ENCODE measurements around the genes FAM229A and SYNC.

DNA sequence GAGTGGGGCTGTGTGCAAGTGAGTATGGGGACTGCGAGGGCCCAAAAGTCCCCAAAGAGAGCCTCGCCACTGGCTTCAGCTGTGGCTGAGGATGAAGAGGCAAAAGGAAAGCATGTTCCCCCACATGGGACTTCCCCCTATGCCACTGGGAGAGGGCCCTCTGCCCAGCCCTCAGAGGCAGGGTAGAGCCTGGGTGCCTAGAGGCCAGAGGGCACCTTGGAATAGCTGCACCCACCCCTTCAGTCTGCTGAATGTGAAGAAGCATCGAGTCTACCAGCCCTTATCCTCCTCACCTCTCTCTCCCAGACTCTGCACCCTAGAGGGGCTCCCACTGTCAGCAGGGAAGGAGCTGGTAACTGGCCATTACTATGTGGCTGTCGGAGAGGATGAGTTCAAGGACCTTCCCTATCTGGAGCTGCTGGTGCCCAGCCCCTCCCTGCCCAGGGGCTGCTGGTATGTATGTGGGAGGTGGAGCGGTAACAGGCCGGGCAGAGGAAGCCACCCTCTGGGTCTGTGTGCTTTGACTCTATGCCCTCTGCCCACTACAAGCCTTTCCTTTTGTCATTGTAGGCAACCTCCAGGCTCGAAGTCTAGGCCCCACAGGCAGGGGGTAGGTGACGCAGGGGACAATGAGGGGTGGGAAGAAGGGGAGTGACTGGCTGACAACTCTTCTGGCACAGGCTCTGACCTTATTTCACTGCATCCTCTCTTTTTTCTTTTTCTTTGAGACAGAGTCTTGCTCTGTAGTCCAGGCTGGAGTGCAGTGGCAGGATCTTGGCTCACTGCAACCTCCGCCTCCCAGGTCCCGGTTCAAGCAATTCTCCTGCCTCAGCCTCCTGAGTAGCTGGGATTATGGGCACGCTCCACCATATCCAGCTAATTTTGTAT is 3.5 kb downstream of the DCDC2B start:
- RRBS, result no CpG with 5 or more reads among the region's 11 CpGs

DNA sequence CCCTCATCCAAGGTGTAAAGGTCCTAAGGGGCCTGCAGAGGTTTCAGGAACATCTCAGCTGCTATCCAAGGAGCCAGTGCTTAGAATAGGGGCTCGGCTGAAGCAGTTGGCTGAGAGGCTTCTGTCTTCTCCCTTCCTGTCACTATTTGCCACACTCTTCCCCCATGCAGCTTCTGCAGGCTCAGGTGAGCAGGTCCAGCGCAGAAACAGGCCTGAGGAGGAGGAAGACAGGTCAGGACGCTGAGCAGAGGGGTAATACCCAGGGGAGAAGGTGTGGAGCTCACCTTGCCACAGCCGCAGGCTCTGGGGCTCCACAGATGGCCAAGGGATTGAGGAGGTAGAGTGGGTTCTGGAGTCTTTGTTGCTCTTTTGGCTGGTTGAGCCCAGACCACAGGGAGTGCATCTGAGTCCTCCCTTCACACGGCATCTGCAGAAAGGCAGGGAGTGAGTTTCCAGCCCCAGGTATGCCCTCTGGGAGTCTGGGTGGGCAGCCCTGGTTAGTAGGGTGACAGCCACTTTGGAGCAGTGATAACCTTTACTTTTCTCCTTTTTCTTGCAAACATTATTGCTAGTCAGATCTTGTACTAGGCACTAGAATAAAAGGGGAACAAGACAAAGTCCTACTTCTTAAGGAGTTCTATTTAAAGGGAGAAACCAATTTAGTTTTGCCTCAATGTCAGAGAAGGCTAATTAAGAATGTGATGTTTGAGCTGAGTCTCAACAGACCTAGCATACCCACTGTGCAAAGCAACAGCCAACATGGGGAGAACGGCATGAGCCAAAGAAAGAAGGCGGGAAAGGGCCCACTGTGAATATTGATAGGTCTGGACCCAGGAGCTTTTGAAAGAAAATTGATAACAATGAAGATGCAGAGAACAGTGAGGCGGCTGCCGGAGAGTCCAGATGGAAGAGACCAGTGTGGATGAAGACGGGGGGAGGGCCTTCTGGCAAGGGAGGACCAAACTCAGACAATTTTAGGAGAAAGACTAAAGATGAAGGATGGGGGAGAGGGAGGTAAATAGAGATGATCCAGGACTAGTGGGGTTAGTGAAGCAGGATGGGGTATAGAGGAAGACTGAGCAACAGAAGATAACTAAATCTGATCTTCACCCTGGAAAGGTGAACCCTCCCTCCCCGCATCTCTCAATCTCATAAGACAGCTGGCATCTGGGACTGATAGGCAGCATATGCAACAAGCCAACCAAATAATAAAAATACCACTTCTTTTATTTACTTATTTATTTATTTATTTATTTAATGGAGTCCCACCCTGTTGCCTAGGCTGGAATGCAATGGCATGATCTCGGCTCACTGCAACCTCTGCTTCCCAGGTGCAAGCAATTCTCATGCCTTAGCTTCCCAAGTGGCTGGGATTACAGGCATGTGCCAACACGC is 10.0 kb downstream of the EIF3I start:
- RRBS, result no CpG with 5 or more reads among the region's 13 CpGs

- RRBS, result no CpG with 5 or more reads among the region's 9 CpGs
Observed at GRCh38 chr1:32242302-32242913, 4.6 kb upstream of the FAM167B start.

GRCh38 chr1:32351199-32352231 is 10.8 kb downstream of the FAM229A start:
- RRBS, result 4% methylated on average over 55 of the region's 88 CpGs

GRCh38 chr1:32357893-32358677 is 4.2 kb downstream of the FAM229A start:
- RRBS, result no CpG with 5 or more reads among the region's 5 CpGs

DNA sequence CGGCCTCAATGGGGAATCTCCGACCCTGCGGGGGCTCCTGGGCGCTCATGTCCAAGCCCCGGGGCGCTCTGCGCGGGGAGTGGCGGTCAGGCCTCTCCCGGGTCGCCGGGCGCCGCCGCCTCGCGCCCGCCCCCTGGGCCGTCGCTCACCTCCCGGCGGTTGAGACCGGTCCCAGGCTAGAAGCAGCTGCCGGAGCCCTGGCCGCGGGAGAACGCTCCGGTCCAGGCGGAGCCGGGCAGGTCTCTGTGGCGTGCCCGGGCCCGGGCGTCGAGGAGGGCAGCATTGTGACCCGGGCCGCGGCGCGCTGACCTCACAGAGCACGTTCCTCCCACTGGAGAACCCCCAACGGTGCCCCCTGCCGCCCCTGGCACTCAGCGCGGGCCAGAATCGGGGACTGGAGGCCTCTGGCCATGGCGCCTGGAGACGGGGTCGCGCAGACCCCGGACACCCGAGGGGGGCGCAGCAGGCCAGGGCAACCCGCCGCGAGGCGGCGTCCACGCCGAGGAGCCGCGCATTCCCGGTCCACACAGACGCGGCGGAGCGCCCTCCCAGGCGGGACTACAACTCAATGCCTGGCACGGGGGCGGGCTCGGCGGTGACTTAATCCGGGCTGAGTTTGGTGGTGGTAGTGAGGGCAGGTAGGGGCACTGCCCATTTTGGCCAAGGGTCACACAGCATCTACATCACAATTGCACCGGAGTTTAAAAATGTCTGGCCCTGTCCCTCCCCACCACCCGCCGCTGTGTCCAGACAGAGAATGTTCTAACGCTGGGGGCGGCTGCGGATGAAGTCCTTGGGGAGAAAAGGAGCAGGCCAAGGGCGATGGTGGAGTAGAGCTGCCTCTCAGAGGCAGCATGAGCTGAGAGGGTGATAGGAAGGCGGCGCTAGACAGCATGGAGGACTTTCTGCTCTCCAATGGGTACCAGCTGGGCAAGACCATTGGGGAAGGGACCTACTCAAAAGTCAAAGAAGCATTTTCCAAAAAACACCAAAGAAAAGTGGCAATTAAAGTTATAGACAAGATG is at the start of gene FAM229A:
Gene FAM229A (minus strand): TSS at position 677 of the 1,025 bp plus-strand sequence.
- RRBS, result 8% methylated on average over 40 of the region's 82 CpGs

DNA sequence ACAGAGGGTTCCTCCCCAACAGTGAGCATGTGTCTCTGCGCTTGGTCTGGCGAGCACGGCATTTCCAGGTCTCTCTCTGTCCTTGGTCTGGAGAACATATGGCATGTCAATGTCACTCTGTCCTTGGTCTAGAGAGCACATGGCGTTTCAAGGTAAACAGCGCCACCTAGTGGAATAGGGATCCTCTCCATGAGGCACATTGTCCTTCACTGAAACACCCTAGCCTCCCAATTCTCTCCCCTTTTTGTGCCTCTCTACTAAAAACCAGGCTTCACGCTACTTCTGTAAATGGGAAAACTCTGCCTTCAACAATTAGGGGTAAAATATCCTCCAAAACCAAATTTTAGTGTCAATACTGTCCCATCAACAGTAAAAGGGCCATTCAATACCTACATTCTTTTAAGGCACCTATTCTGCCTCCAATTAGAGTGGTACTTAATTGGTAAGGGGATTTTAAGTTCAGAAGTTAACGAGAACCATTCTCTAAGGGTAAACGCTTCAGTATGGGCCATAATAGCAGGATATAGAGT is 19.8 kb upstream of the BSDC1 start:
- RRBS, result no CpG with 5 or more reads among the region's 8 CpGs

- RRBS, result 4% methylated on average over 36 of the region's 76 CpGs
Observed at GRCh38 chr1:32702543-32703423, at the start of gene SYNC. SYNC (minus strand) TSS chr1:32702770.

GRCh38 chr1:32724969-32725660 is 16.5 kb upstream of the KIAA1522 start:
- RRBS, result no CpG with 5 or more reads among the region's 12 CpGs

DNA sequence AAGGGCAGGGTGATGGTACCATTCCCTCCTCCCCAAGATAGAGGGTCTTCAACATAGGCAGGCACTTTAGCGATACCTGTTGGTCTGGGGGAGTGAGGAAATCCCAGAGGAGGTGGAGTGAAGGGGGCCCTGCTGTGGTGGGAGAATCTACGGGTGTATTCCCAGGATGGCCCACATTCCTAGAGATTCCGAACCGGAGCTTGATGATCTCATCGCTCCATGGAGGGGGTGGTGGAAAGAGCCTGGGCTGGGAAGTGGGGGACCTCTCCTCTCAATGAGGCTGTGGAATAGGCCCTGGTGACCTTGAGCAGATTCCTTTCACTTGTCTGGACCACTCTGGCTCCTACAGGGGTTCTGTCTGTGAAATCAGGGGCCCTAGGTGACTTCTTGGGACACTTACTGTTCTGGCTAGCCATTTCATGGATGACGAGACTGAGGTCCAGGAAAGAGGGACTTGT is 13.6 kb downstream of the KIAA1522 start:
- RRBS, result no CpG with 5 or more reads among the region's 6 CpGs

DNA sequence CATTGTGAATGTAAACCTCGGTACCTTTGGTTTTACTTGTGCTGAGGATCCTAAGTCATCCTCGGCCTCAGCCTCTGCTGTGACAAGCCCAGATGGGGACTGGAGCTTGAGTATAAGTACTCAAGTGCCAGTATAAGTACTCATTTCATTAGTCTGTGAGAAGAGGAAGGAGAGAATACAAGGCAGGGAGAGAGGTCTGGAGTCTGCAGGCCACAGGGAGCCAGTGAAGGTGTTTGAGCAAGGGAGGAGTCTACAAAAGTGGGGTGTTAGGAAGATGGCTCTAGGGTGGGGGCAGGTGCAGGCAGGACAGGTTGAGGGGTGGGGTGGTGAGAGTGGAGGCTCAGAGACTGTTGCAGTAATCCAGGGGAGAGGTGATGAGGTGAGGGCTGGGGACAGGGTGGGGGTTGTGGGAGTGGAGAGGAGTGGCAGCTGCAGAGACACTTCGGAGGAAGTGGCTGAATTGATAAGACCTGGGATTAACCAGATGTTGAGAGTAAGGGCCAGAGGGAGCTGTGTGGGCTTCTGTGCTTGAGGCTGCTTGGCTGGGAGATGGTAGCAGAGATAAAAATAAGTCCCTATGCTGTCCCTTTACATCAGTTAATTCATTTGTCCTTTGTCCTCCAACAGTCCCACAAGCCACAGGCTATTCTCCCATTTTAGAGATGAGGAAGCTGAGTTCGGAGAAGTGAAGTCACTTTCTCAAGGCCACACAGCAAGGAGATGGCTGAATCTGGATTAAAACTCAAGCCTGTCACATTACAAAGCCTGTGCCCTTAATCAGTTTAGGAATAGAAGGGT is 15.6 kb downstream of the KIAA1522 start:
- RRBS, result no CpG with 5 or more reads among the region's 4 CpGs

DNA sequence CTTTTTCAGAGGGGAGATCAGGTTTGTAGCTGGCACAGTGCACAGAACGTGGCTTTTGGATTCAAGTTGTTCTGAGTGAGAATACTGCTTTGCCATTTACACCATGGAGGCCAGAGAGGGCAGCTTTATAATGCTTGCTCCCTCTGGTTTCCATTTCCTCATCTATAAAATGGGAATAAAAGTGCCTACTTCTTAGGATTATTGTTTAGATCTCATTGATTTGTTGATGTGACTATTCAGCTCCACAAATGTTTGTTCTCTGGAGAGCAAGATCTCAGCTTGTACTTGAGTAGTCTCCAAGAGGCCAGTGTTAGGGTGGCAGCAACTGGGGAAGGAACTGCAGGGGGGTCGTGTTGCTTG is 20.3 kb downstream of the KIAA1522 start:
- RRBS, result no CpG with 5 or more reads among the region's 2 CpGs

DNA sequence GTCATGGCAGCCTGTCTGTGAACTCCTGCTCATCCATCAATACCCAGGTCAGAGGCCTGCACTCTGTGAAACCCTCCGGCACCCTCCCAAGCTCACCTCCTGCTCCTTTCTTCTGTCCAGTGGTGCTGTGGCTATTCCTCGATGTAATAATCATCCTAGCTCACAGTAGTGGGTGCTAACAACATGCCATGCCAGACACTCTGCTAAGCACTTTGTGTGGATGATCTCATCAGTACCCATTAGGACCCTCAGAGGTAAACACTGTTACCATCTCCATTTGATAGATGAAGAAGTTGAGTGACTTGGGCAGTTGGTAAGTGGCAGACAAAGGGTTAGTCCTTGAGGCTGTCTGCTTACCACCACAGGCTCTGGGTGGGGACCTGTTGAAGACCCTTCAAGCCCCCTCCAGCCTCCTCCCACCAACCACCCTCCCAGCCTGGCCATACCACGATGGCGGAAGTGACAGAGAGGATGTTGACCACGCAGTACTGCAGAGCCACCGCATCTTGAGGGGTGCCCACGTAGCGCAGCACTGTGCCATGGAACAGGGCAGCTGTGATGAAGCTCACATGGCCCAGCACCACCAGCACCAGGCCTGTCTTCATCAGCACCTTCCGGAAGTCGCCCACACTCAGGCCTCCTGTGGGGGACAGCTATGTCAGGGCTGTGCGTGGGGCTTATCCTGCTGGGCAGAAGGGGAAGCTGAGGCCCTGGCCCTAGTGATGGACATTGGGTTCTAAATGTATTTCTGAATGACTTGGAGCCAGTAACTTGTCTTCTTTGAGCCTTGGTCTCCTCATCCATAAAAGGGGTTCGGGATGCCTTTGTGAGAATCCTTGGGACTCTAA is 3.3 kb downstream of the TMEM54 start:
- RRBS, result no CpG with 5 or more reads among the region's 12 CpGs

- RRBS, result no CpG with 5 or more reads among the region's 2 CpGs
Observed at GRCh38 chr1:32946410-32946811, 18.2 kb downstream of the RNF19B start.

DNA sequence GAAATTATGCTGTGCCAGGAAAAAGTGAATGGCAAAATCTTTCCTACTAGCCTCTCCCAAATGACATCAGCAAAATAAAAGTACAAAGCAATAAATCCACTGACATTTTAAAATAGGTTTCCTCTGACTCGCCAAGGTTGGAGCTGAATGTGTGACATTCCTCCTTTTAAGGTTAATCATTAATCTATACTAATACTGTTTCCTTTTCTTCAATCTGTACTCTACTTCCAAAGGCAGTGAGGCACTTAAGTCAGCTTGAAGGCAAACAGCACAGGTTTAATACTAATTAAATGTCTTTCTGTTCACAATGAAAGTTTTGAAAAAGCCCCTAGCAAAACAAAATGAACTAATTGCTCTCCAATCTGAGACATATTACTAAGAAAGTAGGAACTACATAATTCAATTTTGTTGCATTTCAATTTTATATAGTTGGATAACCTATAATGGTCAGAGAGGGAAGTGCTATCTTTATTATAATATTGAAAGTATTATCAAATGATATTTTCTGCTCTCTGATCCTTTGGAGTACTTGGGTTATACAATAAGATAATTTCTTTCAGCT is 15.6 kb downstream of the RNF19B start:
- RRBS, result no CpG with 5 or more reads among the region's 1 CpG

DNA sequence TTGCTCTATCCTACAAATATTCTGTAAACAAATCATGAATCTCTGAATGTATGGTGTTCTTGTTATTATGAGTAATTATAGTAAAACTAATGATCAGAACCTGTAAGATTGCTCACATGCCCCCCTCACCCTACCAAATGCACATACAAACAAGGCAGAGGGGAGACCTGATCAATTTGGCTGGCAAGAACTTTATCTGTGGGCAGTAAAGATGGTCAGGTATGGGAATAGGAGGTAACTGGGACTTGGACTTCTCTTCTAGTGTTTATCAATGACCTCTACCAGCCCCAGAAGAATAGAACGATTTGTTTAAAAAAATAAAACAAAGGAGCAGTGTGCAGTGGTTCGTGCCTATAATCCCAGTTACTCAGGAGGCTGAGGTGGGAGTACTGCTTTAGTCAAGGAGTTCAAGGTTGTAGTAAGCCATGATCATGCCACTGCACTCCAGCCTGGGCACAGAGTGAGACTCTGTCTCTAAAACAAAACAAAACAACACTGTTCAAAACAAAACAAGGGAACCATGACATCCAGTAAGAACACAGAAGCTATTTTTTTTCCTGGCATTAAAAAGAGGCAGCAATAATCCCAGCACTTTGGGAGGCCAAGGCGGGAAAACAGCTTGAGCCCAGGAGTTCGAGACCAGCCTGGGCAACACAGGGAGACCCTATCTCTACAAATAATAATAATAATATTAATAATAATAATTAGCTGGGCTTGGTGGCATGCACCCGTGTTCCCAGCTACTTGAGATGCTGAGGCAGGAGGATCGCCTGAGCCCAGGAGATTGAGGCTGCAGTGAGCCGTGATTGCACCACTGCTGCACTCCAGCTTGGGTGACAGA is 4.2 kb downstream of the RNF19B start:
- RRBS, result no CpG with 5 or more reads among the region's 7 CpGs

- RRBS, result no CpG with 5 or more reads among the region's 5 CpGs
Observed at GRCh38 chr1:32981084-32981536, 16.5 kb upstream of the RNF19B start.

DNA sequence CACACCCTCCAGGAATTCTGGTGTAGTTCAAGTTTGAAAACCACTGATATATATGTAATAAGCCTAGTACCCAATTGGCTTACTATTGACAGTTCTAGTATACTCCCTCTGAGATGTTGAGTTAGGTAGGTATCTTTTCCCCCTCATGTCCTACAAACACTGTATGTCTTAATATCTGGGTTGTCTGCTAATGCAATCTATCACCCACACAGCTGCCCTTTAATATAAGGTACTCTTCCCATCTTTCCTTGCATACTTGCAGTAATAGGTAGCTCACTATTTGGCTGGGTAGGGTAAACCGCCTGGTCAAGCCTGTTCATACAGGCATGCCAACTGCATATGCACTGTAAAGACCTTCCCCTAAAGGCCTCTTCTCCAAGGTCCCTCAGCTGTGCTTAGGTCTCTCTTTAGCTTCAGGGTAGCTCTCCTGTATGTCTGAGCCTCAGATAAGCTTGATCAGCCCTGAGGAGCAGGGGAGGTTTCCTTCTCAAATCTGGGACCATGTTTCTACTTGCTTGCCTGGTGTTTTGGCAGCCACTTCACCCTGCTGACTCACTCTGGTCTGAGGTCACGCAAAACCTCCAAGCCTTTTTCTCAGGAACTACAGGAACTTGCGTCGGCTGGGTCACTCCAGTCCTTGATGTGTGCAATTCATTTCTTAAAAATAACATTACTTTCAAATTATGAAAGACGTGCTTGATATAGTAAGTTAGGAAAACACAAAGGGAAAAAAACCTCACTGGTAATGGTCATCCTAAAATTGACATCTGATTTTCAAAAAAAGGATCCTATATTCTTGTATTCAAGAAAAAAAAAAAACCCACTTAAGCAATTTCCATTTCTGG is 24.5 kb upstream of the RNF19B start:
- RRBS, result no CpG with 5 or more reads among the region's 5 CpGs

DNA sequence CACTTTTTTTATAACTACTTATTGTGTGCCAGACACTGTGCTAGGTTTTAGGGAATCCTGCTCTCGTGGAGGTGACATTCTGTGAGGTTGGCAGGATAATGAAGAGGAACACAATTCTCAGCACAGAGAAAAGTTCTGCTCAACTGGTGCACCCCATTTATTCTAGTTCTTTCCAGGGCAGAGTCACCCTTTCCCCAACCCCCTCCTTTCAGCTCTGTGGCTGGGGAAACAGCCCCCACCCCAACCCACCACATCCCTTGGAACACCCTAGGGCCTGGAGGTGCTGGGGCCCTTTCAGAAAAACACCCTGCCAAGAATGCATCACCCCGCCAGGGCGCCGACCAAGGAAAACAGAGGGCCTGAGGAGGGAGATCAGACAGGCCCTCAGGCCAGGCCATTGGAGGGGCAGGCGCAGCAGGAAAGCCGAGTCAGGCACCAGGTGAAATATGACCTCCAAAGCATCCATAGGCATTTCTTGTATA is 18.4 kb downstream of the TRIM62 start:
- RRBS, result no CpG with 5 or more reads among the region's 6 CpGs

Data from GM19239 (cell line).